Epithelial cell of proximal tubule (primary cell): ENCODE measurements around a stretch of chr18.

- RAMPAGE, long total RNA: no peak
- RRBS: no CpG with 5 or more reads among the region's 4 CpGs
Measured at GRCh38 chr18:51106912-51107366, 76.9 kb downstream of the SMAD4 start.

GRCh38 chr18:51141583-51141994, 55.9 kb downstream of the MEX3C start:
- RAMPAGE, long total RNA: no peak
- RRBS: no CpG with 5 or more reads among the region's 5 CpGs

GRCh38 chr18:51151228-51152800, 45.7 kb downstream of the MEX3C start:
- RAMPAGE, long total RNA: no peak
- RRBS: no CpG with 5 or more reads among the region's 35 CpGs

DNA sequence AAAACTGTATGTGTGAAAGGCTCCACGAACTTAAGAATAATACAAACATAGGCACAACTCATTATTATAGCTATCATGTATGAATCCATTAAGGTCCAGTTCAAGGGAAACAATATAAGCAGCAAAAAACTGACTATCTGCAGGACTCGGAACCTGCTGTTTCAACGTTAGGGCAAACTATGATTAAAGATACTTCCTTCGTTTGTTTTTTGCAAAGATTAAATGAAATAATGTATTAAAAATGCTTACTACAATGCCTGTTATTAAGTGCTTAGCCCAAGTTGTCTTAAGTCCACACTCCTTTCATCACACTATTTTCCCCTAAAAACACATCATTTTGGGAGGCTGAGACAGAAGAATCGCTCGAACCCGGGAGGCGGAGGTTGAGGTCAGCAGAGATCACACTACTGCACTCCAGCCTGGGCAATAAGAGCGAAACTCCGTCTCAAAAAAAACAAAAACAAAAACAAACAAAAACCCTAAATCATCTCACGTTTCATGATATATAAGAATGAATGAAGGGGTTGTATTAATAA, 10.2 kb downstream of the MEX3C start:
- RAMPAGE, long total RNA: no peak
- RRBS: no CpG with 5 or more reads among the region's 11 CpGs

DNA sequence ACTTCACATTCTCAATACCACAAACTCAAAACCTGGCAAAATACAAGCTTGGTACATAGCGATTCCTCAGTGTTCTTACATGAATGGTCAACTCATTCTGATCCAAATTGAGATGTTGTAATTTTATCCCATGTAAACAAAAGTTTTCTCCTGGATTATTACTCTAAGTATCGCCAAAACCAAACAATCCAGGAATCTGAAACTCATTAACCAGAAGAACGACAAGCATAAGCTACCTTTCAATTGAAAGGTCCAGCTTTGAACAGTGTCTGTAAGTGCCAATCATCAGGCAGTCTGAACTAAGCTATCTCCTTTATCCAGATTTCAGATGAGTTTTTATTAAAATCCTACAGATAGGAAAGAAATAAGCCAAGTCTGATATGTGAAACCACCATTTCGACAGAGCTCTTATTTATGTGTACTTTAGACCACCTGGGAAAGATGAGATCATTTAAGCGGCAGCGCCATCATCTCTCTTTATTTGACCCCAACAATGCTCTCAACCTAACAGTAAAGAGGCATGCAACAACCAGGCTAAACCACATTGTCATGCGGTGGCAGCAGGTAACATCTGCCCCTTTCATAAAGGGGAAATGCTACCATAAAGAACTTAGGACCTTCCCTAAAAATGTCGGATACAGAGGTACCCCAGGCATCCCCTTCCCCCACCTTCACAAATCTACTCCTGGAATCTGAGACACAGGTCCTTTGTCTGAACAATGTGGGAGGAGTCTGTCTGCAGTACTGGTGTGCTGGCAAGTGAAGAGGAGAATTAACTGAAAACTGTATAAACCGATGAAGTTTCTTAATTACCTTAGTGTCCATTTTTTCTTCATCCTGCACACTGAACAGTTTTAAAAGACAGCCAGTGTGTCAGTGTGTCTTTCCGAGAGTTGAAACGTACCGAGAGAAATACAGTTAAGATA, 2.2 kb downstream of the MEX3C start:
- RAMPAGE, long total RNA: no peak
- RRBS: no CpG with 5 or more reads among the region's 12 CpGs

DNA sequence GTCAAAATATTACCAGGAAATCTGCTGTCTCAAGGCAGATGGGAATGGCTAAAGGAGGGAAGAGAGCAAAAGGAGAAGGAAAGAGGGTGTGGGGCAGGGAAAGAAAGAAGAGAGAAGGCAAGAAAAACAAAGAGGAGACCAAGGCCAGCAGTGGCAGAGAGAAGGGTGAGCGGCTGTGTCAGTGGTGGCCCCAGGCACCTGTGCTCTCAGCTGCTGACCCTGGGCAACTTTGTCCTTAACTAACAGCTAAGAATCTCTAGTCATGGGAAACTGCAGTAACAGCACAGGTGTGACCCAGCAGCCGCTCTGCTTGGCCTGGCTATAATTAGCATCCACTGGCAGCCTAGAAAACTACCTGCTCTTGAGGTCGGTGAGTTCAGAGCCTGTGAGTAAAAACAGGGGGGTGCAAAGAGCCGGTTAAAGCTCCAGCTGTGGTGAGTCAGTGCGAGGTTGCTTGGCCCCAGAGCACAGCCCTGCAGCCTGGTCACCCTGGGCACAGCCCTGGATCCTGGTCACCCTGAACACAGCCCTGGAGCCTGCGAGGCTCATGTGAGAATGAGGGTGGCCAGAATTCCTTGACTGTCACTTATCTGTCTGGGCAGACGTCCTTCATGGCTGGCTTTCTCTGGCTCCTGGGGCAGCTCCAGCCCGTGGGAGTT, 249.8 kb upstream of the MEX3C start:
- RAMPAGE, long total RNA: no peak
- RRBS: no CpG with 5 or more reads among the region's 8 CpGs

DNA sequence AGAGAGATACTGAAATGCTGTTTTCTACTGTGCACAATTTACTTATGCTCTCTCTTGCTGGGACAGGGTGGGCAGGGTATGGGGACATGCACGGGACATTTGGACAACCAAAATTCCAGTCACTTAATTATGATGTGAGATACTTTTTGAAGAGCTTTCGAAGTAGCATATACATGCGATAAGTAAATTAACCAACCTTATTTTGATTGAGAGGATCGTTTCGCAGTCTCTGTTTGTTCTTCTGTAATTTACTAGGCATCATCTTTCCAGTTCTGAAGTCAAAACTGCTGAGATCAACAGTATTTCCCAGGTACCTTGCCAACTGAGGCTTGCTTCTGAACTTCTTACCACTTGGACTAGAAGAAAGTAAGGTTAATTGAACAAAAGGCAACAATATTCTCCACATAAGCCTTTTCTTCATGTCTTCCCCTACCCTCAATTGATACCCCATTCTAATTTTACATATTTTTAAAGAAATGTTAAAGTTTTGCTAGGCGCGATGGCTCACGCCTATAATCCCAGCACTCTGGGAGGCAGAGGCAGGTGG, 19.6 kb downstream of the MBD2 start:
- RAMPAGE, long total RNA: no peak
- RRBS: no CpG with 5 or more reads among the region's 8 CpGs

GRCh38 chr18:54223104-54223477, 1.4 kb downstream of the MBD2 start:
- RAMPAGE, long total RNA: no peak
- RRBS: no CpG with 5 or more reads among the region's 4 CpGs

- RAMPAGE, long total RNA: no peak
- RRBS: no CpG with 5 or more reads among the region's 3 CpGs
Measured at GRCh38 chr18:54234781-54235321, 10.4 kb upstream of the MBD2 start.

DNA sequence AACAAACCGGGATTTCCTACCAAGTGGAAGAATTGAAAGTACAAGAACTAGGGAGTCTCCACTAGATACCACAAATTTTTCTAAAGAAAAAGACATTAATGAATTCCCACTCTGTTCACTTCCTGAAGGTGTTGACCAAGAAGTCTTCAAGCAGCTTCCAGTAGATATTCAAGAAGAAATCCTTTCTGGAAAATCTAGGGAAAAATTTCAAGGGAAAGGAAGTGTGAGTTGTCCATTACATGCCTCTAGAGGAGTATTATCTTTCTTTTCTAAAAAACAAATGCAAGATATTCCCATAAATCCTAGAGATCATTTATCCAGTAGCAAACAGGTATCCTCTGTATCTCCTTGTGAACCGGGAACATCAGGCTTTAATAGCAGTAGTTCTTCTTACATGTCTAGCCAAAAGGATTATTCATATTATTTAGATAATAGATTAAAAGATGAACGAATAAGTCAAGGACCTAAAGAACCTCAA, 24.4 kb downstream of the POLI start:
- RAMPAGE, long total RNA: no peak
- RRBS: no CpG with 5 or more reads among the region's 3 CpGs

GRCh38 chr18:55251573-55252015, 292.3 kb upstream of the CCDC68 start:
- RAMPAGE, long total RNA: no peak
- RRBS: 47% methylated on average over 3 of the region's 10 CpGs

DNA sequence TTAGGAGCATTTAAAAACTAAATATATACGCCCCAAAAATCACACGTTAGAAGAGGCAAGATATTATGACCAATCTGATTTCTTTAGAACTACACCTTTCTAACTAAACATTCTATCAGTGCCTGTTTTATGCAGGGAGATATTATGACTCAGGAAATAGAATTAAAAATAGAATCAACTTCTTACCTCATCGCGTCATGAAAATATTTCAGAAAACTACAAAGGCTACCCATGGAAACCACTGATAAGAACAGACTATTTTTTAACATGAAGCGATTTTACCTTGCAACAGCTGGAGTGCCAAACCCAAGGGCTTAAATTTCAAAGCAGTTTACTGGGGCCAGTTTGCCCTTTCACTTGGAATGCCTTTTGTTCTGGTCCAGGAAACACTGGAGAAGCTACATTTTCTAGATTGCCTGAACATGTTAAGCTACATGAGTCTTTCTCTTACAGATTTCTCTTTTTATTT, 304.8 kb upstream of the CCDC68 start:
- RAMPAGE, long total RNA: no peak
- RRBS: no CpG with 5 or more reads among the region's 5 CpGs

DNA sequence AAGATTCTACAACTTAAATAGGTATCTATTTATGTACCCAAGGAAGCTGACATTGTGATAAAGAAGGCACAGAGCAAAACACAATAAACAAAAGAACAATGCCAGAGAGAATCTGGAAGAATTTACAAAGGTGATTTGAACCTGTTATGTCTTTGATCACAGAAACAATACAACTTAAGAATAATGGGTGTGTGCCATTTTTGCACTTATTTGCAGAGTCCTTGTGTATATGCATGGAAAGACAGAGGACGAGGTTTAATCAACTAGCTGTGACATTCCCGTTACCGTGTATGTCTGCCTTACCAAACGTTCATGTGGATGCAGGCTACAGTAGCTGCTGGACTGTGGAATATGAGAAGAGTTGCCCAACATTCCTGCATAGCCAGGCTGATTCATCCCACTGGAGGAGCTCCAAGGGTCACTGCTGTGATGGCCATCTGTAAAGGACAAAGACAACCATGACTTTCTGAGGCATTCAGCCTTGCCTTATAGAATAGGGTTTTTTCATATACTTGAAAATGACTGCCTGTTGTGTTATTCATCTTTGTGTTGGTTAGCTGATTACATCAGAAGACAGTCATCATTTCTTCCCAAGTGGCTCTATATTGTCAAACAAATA, 312.6 kb downstream of the TCF4 start:
- RAMPAGE, long total RNA: no peak
- RRBS: no CpG with 5 or more reads among the region's 4 CpGs

GRCh38 chr18:55400515-55401536, 187.2 kb downstream of the TCF4 start:
- RAMPAGE, long total RNA: no peak
- RRBS: no CpG with 5 or more reads among the region's 13 CpGs

- RAMPAGE, long total RNA: no peak
- RRBS: no CpG with 5 or more reads among the region's 17 CpGs
Measured at GRCh38 chr18:55401586-55402413, 186.2 kb downstream of the TCF4 start.

GRCh38 chr18:55501390-55501923, 86.5 kb downstream of the TCF4 start:
- RAMPAGE, long total RNA: no peak
- RRBS: no CpG with 5 or more reads among the region's 5 CpGs

DNA sequence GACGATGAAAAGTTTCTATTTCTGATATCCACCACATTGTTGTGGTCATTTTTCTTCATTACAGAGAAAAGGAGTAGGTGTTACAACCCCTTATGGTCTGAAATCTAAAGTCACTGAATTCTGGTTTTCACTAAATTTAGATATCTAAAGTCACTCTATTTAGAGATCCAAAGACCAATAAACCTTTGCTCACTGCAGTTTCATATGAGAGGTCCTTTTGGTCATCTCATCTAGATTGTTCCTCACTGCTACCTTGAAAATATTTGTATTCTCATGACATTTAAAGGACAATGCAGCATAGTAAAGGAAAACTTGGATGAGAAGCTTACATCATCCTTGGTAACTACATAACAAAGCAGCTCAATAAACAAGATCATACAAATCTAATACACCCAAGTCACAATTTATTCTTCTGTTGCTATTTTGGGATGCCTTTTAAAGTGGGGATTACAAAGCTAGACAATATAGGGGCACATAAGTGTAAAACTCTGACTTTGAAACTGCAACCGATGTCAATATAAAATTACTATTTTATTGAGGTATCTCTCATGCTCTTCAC, 85.8 kb downstream of the TCF4 start:
- RAMPAGE, long total RNA: no peak
- RRBS: no CpG with 5 or more reads among the region's 2 CpGs

GRCh38 chr18:55586738-55587362, 1.1 kb downstream of the TCF4 start:
- RAMPAGE, long total RNA: no peak
- RRBS: no CpG with 5 or more reads among the region's 8 CpGs

DNA sequence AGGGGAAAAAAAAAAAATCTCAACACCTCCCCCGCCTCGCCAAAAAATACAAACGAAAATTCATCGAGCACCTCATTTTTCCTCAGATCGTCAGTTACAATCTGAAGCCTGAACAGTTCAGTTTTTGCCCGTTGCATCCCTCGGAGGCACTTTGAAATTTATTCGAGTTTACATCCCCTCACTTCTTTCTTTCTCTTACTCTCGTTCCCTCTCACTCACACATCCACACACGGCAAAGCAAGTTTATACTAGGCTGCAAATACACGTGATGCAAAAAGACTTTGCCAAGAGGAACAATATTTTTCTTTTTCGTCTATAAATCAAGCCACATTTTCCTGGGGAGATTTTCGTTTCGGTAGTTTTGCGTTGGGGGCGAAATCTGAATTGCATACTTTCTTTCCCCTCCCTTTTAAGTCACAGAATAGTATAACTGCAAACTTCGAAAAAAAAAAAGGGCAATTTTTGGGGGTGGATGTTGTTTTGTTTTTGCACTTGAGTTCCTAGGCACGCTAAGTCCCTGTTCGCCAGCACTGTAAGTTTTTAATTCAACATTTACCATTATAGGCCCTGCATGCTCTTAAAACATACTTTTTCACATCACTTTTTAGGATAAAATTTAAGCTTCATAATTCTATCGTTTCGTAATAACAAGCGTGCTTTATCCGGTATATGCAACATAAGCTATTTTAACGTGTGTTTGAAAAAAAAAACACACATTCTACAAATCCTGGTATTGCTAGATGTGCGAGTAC, 583 bp upstream of the TCF4 start:
- RAMPAGE, long total RNA: no peak
- RRBS: no CpG with 5 or more reads among the region's 25 CpGs

DNA sequence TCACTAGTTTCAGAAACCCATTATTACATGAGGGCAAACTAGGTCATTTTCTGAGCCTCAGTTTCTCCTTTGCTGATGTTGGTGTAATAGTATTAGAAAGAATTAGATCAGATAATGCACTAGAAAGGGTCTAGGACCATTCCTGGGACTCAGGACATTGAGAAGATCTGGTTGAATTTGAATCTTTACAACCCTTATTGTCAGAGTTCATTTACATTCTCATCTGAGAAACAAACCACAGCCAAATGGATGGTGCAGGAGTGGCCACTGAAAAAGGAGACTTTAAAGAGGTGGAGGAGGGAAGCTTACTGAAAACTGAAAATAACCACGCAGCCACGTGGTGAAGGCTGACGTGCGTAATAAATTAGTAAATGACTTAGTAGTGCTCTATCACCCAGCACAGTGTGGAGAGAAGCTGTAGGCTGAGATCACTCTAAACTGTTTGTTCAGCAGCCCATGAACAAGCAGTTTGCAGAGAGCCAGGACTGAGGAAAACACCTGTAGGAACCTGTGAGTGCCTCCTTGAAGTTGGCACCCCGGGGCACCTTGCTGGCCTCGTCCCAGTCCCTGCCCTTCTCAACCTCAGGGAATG, 193.1 kb downstream of the TXNL1 start:
- RAMPAGE, long total RNA: no peak
- RRBS: no CpG with 5 or more reads among the region's 6 CpGs